ENCODE measurements around a stretch of chr14.

DNA sequence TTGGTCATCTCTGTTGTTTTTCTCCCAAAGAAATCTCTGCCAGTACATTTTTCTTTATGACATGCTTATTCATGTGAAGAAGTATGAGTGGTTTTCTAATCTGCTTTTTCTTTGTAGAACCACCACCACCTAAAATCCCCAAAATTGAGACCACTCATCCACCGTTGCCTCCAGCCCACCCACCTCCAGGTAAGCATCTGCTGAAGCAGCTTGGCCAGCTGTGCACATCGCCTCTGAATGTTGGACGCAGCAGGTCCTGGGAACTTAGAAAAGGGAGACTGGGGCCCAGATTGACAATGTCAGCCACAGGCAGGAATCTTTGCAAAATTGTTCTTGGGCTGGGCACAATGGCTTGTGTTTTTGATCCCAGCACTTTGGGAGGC, 25.7 kb downstream of the CCNK start:
- RRBS = no CpG with 5 or more reads among the region's 3 CpGs

DNA sequence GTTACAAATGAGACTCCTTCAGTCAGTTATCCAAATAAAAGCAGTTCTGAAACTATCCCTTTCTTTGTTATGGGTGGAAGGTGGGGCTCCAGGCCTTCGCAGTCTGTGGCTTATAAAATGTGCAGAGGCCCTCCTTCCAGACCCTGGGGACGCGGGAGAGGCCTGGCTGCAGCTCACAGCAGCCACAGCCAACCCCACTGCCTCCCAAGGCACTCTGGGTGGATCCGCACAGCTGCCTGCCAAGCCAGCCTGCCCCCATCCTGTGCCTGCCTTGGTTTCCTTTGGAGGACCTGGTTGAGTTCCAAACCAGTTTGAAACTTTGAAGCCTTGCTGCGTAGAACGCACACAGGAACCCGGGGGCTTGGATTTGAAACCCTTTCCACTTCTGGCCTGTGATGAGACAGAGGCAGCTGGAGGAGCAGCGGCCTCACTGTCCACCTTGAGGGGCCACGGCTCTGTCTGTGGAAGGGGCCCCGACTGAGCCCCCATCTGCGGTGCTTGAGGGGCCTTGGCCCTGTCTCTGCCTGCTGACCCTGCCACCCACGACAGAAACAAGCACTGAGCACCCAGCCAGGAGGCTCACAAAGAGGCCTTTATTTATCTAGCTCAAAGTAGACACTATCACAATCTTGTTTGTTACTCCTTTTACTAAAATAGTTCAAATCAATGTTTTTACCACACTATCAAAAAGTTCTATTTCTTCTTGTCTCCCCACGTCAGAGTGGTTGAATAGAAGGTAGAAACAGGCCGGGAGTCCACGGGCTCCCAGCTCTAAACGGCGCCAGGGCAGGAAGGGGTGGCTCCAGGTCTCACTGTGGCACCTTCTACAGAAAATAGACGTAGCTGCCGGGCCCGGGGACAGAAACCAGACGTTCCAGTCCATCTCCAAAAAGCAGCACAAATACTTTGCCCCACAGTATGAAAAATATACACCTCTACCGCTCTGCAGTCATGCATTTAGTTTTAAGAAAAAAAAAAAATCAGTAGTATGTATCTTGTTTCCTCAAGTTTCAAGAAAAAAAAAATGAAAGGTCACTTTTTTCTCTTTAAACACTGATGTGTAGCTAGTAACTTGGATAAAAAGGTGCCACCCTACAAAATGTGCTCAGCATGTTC, 30.6 kb downstream of the CCNK start:
- RRBS = 94% methylated on average over 6 of the region's 22 CpGs

- RRBS = 92% methylated on average over 2 of the region's 20 CpGs
Observed at GRCh38 chr14:99579819-99580662, 24.0 kb downstream of the CCDC85C start.

DNA sequence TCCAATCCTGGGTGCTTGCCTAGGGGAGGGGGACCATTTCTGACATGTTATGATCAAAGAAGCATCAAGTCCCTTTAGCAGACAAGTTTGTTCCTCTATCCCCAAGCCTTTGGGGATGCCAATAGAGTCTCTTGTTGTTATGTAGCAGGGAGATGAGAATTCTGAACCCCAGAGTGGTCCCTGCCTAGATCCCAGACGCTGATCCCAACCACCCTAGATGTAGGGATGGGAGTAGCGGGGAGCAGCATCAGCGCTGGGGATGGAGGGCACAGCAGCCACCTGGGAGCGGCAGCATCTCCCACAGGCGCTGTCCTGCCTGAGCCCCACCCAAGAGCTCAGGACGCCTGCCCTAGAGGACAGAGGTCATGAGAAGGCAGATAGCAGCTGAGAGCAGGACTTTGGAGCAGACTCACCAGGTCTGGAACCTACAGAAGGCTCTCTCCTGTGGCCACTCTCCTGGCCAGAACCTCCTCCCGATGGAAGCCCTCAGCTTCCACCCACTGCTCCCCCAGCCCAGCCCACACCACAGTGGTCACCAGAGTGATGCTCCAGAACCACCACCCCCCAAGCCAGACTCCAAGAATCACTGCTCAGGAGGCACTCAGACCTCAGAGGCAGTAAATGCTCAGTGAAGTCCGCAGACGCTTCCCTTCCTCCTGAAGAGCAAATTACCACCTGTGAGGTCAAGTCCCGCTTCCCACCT, 7.2 kb downstream of the CCDC85C start:
- RRBS = no CpG with 5 or more reads among the region's 10 CpGs

GRCh38 chr14:99752092-99752500, 41.1 kb upstream of the EML1 start:
- RRBS = no CpG with 5 or more reads among the region's 10 CpGs

DNA sequence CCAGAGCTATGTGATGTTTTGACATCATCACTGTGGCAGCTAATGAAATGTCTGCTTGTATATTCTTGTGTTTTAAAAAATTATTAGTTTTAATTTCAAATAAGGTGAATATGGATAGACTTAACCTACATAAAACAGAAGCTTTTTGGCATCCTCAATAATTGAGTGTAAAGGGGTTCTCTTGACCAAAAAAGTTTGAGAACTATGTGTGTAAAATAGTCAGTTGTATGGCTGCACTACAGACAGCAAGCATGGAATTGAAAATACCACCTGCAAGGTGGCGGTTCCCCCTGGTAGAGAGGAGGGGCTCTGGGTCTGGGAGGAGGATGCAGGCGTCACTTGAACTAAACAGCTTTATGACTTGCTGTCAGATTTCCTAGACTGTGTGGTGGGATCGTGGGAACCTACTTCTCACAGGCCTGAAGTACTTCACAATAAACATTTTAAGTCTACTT, 6.3 kb downstream of the EVL start:
- RRBS = no CpG with 5 or more reads among the region's 3 CpGs

GRCh38 chr14:100129489-100129716, 30.0 kb downstream of the DEGS2 start:
- RRBS = no CpG with 5 or more reads among the region's 9 CpGs

- RRBS = no CpG with 5 or more reads among the region's 18 CpGs
Observed at GRCh38 chr14:100137503-100137900, 21.9 kb downstream of the DEGS2 start.

DNA sequence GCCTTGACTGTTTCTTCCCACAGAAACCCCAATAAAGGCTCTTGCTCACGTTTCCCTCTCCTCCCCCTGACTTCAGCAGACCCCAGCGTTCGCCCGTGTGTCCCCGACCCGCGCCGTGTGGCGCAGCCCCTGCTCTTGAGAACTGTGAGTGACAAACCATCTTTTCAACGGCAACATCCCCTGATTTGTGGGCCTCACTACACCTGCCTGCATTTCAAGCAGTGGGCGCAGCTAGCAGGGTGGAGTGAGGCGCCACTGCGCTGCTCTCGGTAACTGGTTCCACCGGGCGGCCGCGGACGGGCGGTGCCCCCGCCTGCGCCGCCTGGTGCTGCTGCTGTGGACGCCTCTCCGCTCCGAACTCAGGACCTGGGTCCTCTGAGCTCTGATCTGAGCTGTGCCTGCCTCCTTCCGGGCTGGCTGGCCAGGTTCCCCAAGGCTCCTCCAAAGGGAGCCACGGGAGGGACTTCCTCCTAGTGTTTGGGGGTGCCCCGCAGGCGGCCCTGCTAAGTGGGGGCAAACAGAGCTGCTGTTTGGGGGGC, 5.9 kb upstream of the DEGS2 start:
- RRBS = 62% methylated on average over 1 of the region's 30 CpGs

GRCh38 chr14:100192609-100193455, 33.4 kb upstream of the DEGS2 start:
- RRBS = 2% methylated on average over 36 of the region's 67 CpGs

- RRBS = no CpG with 5 or more reads among the region's 2 CpGs
Observed at GRCh38 chr14:100266711-100267136, 27.8 kb downstream of the YY1 start.

DNA sequence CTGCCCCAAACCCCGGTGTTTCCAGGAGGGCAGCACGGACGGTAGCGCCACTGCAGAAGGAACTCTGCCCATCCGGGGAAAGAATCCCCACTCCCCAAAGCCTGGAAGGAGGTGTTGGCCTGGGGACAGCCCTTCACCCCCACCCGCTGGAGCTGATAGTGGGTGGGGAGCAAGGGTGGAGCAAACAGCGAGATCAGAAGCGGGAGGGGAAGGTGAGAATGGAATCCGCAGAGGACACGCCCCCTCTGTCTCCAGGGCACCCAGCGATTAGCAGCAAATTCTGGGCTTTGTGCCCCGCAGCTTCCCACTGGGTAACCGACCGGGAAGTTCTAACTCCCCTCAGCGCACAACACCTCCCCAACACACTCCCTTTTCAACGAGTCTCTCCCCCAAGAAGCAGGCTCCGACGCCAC, 1.4 kb downstream of the SLC25A29 start:
- RRBS = 42% methylated on average over 5 of the region's 18 CpGs

DNA sequence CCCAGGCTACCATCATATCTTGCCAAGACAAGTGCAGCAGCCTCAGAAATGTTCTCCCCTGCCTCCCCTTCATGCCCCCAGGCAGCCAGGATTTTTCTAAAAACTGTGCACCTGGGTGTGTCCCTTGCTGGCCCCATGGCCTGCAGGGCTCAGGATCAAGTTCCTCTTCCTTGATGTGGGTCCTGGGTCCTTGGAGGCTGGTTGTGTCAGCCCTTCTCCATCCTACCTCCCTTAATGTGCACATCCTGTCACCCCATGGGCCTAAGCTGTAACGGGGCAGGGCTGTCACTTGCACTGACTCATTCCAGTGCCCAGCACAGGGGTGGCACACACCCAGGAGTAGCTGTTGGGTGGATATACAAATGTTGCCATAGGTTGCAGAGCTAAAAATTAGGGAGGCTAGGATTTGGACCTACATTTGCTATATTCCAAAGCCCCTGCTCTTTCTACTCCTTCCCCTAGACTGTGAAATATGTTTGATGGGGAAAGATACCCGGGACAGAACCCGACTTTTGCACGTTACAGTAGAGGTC, 48.8 kb downstream of the WDR25 start:
- RRBS = no CpG with 5 or more reads among the region's 4 CpGs

DNA sequence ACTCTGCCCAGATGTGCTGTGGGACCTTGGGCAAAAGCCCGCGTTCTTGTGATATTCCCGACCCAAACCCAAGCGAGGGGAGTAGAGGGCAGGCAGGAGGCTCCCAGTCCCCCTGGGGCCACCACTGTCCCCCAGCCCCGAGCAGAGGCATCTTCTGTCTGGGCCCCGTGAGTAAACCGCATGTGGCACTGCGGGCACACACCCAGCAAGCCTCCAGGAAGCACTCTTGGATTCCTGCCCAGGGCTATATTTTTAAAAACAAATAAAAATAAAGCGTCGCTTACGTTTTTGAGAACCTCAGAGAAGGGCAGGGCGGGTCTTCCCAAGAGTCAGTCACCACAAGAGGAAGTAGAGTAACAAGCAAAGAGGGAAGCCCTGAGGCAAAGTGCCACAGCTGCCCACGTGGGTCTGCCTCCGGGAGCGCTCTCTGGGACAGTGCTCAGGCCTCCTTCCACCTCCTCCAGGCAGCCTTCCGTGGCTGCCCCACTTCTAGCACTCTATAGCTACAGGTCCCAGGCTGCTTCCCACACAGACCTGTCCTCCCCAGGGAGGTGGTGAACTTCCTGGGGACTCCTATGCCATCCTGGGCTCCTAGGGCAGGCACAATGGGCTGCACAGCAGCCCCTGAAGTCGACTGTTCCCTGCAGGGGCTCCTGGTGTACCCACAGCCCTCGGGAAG, 39.3 kb downstream of the BEGAIN start:
- RRBS = no CpG with 5 or more reads among the region's 18 CpGs

- RRBS = no CpG with 5 or more reads among the region's 4 CpGs
Observed at GRCh38 chr14:100641171-100641474, 53.9 kb upstream of the BEGAIN start.

DNA sequence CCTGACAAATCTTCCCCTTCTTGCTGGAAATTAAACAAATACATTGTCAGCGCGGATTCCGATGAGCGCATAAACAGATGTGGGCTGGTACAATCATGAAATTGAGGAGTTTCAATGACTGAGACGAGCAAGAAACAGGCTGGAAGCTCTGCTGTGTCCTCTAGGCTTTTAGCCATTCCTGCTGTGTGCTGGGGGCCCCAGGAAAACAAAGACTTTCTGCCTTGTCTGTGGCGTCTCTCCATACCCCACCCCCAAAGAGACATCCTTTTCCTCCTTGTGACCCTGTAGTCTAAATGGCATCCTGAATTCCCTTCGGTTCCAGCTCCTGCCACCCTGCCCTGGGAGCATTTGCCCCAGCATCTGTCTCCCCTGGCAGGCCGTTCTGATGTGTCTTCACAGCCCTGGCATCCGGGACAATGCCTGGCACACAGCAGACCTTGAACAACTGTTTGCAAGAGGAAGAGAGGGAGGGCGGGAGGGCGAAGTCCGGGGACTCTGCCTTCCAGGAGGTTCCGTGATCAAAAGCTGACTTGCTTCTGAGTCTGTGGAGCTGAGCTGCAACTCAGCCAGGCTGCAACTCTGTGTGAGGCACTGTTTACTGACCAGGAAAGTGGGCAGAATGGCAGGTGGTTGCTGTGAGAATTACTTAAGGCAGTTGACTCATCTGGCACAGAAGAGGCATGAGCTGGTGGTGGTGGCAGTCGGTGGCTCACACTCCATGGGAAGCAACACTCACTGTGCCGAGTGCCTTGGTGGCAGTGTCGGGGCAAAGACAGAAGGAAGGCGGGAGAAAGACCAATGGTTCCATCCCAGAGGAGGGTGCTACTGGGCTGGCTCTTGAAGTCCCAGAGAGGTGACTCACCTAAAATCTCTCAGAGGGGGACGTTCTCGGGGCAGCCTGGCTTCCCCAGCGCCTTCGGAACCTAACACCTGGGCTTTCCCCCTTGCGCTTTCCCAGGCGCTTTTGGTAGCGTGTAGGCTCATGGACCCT, 61.2 kb upstream of the DLK1 start:
- RRBS = 93% methylated on average over 1 of the region's 24 CpGs

DNA sequence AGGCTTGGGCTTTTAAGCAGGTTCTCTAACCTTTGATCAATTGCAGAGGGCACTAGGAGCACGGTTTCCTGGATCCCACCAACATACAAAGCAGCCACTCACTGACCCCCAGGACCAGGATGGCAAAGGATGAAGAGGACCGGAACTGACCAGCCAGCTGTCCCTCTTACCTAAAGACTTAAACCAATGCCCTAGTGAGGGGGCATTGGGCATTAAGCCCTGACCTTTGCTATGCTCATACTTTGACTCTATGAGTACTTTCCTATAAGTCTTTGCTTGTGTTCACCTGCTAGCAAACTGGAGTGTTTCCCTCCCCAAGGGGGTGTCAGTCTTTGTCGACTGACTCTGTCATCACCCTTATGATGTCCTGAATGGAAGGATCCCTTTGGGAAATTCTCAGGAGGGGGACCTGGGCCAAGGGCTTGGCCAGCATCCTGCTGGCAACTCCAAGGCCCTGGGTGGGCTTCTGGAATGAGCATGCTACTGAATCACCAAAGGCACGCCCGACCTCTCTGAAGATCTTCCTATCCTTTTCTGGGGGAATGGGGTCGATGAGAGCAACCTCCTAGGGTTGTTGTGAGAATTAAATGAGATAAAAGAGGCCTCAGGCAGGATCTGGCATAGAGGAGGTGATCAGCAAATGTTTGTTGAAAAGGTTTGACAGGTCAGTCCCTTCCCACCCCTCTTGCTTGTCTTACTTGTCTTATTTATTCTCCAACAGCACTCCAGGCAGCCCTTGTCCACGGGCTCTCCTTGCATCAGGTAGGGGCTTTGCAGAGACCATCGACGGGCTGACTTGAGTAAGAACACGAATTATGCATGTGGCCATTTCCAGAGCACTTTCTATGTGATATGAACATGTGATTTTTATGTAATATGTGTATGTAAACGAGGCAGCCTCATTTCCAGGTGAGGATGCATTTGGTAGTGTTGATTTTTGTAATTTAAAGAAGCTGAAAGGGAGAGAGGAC, 74.2 kb downstream of the RTL1 start:
- RRBS = no CpG with 5 or more reads among the region's 11 CpGs

DNA sequence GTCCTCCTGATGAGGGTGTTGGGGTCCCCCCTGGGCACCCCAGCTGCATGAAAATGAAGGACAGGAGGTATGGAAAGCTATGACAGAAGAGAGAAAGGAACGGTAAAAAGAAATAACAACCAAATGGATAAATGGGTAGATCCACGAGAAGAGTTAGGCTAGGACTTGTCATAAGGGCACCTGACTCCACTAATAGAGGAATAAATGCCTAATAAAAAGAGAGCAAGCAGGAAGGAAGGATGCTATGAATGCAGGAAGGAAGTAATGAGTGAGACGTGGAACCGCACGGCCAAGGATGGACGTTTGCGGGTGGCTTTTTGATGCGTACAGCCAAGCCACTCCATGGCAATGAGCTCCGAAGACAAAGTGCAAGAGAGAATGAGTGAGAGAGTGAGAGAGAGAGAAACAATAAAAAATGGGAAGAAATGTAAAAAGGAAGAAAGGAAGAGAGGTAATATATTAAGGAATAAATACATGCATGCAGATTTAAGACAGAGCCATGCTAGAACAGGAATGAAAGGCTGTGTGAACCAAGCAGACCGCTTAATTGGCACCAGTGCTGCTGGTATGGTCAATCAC, 55.7 kb downstream of the RTL1 start:
- RRBS = no CpG with 5 or more reads among the region's 10 CpGs

- RRBS = no CpG with 5 or more reads among the region's 19 CpGs
Observed at GRCh38 chr14:100898700-100899286, 4.7 kb downstream of the RTL1 start.

GRCh38 chr14:101077430-101078237, 174.1 kb upstream of the RTL1 start:
- RRBS = 6% methylated on average over 12 of the region's 47 CpGs